Ascending aorta (tissue), 1 donor: Measurements from ENCODE around the genes MUC15 and PAX6.

DNA sequence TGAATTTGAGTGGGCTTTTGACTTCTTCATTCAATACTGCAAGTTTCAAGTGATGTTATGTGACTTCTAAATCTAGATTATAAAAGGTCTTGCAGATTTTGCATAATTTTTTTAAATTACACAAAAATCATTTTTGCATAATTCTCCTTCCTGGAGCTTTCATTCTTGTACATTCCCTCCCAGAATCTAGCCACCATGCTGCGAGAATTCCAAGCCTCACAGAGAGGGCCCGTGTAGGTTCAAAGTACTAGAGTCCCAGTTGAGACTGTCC, 407.5 kb upstream of the ANO3 start:
- PRO-cap, result no peak

DNA sequence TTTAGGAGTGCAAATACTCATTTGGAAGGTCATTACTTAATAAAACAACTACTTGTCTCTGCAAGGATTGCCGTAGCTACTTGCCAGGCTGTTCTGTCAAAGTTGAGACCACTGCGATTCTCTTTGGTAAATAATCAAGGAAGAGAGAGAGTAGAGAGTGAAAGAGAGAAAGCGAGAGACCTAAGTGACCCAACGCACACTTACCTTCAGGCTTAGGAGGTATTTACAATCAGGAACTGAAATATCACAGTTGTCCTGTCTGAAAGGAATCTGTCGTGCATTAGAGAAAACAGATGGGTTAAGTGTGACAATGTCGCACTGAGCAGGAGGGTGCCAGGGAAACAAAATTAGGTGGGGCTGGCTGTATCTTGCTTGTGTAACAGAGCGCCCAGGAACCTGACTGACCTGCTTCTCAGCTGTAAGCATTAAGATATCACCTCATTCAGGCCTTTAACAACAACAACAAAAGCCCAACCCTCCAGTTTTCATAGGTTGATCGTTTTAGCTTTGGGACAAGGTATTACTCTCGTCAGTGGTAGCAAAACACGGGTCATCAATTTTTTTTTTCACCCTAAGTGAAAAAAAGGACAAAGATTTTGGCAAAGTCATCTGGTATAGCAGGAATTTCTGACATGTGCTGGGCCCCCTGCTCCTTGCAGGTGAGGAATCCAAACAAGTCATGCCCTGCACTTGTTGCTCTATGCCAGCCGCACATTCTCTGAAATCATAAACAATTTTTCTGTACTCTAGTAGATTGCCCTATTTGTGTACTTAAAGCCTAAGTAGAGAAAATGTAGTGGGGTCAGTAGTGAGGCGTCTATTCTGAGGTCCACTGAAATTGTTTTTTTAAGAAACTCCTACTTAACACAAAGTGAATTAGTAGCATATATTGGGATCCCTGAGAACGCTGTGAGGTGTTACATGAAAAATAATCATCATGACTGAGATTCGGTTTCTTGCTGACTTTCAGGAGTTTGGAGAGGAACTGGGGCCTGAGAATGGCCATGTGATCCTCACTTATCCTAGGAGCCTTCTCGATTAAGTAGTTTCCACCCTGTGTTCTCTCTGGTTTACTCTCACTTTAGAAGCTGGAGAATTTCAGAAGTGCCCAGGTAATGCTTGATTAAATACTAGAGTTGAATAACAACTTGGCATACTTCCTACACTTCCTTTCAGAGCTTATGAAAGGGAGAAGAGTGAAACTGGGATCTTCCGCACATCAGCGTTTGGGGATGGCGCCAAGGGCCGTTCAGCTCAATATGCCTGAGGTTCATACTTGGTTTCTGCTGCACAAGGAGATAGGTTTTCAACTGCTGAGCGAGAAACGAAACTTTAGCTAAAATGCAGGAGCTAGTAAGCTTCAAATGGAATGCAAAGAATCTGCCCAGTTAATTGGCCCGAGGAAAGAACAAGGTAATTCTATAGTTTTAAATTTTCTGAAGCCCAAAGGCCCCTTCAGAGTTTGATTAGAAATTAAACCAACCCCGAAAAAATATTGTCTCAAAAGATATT, at the start of gene MUC15:
MUC15 (minus strand) TSS at position 427 of the 1,512 bp plus-strand sequence.
- PRO-cap, result no peak

GRCh38 chr11:27258258-27258827, 104.7 kb downstream of the CCDC34 start:
- PRO-cap, result no peak

GRCh38 chr11:27460159-27460954, 12.2 kb downstream of the LGR4 start:
- PRO-cap, result no peak

- PRO-cap, result unidirectional peak, minus-strand start at chr11:27701621
Observed at GRCh38 chr11:27701427-27701970, 1.2 kb upstream of the BDNF start.

GRCh38 chr11:27722990-27723281, 22.7 kb upstream of the BDNF start:
- PRO-cap, result no peak

- PRO-cap, result no peak
Observed at GRCh38 chr11:28566415-28567140, 458.4 kb downstream of the METTL15 start.

GRCh38 chr11:29159885-29160433, 856.9 kb downstream of the KCNA4 start:
- PRO-cap, result no peak

GRCh38 chr11:30478841-30479402, 107.2 kb downstream of the MPPED2 start:
- PRO-cap, result bidirectional peak, plus-strand start at chr11:30479250, minus-strand start at chr11:30479112

- PRO-cap, result bidirectional peak, plus-strand start at chr11:30585652, minus-strand start at chr11:30585460
Observed at GRCh38 chr11:30584961-30585709, 1.0 kb downstream of the MPPED2 start.

DNA sequence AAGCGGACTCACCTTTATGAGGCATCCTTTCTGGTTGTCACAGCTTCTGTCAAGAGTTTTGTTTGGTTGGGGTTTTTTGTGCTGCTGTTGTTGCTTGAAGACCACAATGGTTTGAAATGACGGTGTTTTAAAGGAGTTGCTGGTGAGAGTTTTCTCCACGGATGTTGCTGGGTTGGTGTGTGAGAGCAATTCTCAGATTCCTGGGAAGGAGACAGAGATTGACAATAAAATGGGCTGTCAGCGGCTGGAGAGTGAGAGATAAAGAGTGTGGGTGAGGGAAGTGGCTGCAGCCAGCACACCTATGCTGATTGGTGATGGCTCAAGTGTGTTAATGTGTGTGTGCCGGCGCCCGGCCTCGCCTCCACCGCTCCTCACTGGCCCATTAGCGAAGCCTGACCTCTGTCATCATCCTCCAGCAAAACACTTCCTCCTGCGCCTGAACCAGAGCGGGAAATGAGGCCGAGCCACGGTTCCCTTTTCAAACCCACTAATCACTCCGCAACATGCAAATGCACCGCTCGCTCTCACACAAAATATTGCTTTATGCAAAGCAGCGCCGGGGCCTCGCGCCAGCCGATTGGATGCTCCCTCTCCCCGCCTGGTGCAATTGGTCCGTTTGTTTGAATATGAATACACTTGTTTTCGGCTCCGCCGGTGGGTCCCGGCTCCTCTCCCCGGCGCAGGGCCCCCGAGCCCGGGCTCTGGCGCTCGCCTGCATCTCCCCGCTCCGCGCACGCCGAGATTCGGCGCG, at the start of gene PAX6:
PAX6 (minus strand) TSS at position 507 of the 751 bp plus-strand sequence.
- PRO-cap, result no peak

DNA sequence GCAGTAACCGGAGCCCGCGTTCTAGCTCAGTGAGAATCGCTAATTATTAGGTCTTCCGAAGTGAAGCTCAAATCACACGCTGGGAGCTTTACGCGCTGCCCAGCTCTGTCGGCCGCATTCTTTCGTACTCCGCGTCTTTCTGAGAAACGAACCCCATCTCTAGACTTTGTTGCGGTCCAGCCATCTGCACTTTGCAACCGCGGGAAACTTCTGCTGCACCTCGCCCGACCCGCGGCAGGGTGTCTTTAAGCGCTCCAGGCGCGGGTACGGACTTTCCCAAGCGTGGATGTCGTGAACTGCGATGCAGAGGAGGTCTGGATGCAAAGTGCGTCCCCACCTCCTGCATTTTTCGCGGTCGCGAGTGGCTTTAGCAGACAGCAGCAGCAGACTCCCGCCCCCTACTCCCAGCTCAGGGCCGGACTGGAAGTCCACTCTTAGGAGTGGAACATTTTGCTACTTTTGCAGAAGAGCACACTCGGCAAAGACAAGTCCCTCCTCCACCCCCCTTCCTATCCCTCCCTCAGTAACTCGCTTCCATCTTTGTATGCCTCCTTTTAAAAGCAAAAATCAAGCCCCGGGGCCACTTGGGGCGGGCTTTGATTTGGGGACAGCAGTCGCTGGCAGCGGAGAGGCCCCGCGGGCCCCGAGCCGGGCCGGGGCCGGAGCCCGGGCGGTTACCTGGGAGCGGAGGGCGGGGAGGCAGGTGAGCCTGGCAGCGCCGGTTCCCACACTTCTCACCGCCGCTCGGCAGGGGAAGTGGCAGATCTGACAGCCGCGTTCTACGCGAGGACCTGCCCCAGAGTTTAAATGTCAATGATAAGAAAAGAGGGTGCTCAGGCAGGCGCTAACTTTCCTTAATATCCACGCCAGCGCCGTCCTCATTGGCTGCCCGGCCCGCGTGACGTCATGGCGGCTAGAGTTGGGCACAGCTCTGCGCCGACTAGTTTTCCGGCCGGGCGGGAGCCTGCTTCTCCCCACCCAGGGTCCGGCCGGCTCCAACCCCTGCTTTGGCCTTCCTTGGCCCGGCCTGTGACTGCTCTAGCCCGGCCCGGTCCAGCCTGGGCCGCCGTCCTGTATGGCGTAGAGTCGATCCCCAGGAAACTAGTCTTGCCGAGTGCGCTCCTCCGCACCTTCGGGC, 6.4 kb upstream of the PAX6 start:
- PRO-cap, result no peak

- PRO-cap, result no peak
Observed at GRCh38 chr11:32087482-32087884, 3.4 kb upstream of the RCN1 start.

DNA sequence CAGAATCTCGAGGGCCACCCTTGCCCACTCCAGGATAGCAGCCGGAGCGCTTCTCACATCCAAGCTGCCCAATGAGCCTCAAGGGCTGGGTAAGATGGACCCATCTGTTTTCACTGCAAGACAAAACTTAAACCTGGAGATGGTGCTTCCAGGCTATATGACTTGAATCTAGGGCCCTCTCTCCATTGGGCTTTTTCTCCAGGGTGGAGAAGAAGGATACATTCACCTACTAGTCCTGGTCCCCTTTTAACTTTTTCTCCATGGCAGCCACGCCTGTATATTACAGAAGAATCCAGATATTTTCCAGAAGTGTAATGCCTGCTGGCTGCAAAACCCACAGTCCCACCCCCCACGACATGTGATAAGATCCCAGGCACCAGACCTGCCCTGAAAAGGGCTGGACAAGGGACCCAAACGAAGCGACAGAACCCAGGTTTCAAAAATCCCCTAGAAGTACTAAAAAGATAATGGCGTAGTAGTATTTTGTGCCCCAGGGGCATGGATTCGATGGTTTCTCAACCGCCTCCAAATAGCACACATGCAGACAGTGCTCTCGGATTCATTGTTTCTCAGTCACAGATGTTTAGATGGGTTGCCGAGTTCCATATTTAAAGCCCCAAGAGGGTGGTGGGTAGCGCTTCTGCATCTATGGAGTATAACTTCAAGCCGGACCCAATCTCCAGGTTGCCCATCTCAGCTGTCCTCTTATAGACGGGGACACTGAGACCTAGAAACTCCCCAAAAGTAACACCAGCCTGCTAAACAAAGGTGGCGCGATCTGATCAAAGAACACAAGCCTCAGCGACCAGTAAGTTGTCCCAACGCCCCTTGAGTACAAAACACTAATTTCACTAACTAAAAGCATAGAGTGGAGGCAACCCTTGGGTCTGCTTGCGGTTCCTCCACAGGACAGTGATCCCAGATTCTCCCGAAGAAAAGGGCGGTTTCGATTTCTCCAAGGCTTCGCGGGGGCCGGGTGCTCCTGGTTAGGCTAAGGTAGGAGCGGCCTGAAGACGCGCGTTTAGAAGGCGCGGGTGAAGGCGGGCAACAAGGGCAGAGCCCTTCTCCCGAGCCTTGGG, 2.6 kb downstream of the WT1 start:
- PRO-cap, result no peak

- PRO-cap, result no peak
Observed at GRCh38 chr11:32566527-32567001, 17.1 kb upstream of the EIF3M start.

DNA sequence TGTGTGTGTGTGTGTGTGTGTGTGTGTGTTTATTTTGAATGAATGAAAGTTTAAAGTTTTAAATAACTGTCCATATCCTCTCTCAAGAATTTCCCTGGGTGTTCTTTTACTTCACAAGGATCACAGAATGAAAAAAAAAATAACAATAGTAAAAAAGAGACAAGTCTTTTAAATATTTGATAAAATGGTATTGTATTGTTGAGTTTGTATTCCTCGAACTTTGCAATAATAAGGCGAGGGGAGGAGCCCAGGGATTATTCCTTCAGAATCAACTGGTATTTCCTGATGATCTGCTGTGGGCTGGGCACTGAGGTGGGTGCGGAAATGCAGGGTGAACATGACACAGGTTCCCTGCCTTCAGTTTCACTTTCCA, 2.2 kb upstream of the EIF3M start:
- PRO-cap, result no peak

DNA sequence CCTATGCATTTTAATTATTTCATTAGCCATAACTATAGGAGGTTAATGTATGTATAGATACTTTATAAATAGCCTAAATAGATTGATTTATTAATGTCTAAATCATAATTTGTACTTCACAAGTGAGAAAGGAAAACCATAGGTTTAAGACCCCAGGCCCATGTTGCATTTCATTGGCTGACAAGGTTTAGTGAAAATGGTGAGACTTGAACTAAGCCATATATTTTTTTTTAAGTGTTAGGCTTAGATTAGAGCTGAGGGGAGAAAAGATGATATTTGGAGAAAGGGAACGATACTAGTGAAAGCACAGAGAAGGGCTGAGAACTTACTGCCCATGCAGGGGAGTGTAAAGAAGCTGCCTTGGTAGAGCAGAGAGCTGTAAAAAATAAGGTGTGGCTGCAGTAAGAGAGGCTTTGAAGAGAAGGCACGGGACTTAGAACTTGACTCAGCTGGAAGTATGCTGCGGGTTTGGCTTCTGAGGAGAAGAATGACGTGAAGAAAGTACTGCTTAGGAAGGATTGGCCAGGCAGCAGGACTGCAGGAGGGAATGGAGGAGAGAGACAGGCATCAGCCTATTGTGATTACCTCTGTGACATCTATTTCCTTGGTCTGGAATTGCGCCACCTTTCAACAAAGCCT, 22.3 kb downstream of the PRRG4 start:
- PRO-cap, result no peak

DNA sequence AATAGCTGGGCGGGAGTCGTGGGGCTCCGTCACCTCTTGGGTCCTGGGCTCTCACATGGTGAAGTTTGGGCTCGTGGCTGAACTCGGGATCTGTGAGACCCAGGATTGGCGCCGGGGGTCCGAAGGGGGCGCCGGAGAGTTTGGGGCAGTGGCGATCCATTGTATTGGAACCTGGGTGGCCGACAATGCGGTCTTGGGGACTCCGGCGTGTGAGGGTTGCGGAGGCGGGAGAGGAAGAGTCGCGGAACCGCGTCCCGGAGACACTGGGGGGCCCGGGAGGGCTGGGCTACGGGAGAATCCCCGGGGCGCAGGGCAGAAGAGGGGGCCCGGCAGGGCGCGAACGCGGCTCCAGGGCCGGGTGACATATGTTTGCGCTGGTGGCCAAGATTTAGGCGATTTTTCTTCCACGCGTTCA, 954 bp downstream of the QSER1 start:
- PRO-cap, result no peak

DNA sequence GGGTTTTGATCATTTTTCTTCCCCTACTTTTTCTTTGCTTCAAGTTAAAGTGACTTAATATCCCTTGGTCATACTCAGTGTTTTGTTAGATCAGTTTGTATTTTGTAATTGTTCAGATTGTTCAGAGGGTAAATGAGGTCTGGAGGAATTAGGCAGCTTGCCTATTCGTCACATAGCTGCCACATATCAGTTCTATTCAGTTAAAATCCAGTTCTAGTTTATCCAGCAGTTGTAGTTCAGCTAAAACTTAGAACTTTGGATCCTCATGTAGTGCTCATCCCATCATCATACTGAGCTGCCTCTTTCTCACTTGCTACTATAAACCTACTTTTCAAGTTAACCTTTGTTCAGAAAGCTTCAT, 47.2 kb upstream of the DEPDC7 start:
- PRO-cap, result no peak

DNA sequence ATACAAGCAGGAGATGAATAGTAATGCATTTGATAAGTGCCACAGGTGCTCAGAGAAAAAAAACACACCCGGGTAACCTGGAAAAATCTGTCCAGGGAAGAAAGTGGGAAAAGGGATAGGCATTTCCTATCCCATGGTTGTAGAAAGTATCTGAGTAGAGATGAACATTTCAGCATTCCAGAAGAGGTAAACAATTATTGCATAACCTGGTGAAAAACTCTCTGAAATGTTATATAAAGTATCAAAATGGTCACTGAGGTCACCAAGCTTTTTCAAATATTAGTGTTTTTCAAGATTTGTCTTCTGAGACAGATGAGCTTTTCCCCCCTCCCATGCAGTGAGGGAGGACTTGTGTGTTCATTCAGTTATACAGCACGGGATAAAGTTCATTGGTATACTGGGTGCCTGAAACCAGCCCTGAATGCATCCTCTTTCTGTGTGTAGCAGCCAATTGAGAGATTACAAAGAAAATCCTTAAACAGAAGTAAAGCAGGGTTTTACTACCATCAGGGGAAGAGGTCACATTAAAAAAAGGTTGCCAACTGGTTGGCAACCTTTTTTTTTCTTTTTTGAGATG, 1.9 kb upstream of the DEPDC7 start:
- PRO-cap, result no peak